Epithelial cell of alveolus of lung (primary cell): ENCODE measurements around the gene LINS1.

- RAMPAGE, long total RNA = no peak
- RRBS = no CpG with 5 or more reads among the region's 31 CpGs
Measured at GRCh38 chr15:99486045-99486911, 79.5 kb upstream of the MEF2A start.

DNA sequence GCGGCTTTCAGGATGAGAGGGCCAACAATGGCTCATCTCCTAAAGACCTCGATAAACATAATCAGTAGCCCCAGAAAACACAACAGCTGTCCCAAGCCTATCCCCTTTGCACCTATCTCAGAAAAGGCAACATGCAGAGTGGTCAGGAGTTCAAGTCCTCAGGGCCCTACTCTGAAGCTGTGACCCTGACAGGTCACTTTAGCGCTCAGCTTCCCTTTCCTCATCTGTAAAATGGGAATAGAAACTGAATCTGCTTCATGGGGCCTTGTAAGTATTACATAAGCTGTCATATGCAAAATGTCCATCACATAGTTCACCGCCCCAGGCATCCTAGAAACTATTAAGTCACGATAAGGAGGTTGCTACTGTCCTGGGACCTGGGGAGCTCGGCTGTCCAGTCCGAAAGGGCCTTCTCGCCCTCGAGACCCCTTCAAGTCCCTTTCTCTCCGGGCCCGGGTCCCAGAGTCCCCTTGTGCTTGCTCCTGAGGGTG lies 1.1 kb upstream of the MEF2A start:
- RAMPAGE, long total RNA = no peak
- RRBS = 6% methylated on average over 1 of the region's 11 CpGs

DNA sequence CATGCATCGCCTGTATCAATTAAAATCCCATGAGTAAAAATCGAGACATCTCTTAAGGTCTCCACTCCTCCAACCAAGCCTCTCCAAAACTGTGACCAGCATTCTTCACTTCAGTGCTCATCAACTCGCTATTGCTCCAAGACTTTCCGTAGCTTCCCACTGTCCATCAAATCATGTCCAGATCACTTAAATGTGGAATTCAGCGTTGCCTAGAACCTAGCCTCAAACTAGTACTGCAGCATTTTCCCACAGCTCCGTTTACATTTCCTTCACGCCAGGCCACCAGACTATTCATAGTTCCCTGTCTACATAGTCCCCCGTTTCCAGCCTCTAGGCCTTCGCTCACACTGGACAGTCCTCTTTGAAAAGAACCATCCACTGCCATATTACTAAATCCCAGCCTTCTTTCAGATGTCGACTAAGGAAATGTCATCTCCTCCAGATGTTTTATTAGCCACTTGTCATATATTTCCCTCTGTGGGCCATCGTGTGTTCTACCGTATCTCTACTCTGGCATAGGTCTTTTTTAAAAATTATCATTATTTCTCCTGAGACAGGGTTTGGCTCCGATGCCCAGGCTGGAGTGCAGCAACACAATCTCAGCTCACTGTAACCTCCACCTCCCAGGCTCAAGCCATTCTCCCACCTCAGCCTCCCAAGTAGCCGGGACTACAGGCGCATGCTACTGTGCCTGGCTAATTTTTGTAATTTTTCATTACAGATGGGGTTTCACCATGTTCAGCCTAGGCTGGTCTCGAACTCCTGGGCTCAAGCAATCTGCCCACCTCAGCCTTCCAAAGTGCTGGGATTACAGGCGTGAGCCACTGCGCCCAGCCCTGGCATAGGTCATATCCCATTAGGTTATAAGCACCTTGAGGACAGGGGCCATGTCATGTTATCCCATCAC lies 9.3 kb downstream of the LYSMD4 start:
- RAMPAGE, long total RNA = no peak
- RRBS = no CpG with 5 or more reads among the region's 18 CpGs

GRCh38 chr15:100110738-100111591 lies 230.8 kb downstream of the ADAMTS17 start:
- RAMPAGE, long total RNA = no peak
- RRBS = no CpG with 5 or more reads among the region's 16 CpGs

DNA sequence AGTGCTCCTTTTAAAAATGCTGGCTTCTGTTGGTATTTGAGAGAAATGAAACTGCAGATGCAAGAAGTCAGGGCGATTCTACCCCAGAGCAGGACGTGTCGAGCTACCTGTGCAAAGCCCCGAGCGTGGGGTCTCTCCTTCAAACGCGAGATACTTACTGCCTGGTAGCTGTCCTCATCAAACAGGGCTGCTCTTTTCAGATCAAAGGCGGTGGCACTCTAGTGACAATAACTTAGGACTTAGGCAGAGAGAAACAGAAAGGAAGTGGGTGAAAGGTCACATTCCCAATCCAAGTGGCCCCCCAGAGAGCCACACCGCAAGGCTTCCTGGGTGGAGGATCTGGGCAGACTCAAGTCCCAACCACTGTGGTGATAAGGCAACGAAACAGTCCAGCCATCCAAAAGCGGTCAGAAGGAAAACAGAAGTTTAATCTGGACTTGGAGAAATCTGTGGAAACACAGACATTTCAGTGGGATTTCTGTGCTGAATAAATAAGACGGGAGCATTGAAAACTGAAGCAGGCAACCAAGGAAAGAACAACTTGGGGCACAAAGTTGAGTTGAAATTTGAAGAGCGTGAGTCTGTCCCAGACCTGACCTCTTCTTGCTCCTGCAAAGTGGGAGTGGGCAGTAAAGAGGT lies 227.2 kb downstream of the ADAMTS17 start:
- RAMPAGE, long total RNA = no peak
- RRBS = no CpG with 5 or more reads among the region's 13 CpGs

GRCh38 chr15:100601634-100602284 lies at the start of gene LINS1:
Gene LINS1, minus strand, starts transcription at chr15:100602184.
- RAMPAGE, long total RNA = start-site peak on the minus strand at chr15:100602179-100602185, 107 and 49 reads in 2 replicates
- RRBS = no CpG with 5 or more reads among the region's 37 CpGs

GRCh38 chr15:100687165-100687910 lies 84.9 kb downstream of the ASB7 start:
- RAMPAGE, long total RNA = no peak
- RRBS = no CpG with 5 or more reads among the region's 15 CpGs

DNA sequence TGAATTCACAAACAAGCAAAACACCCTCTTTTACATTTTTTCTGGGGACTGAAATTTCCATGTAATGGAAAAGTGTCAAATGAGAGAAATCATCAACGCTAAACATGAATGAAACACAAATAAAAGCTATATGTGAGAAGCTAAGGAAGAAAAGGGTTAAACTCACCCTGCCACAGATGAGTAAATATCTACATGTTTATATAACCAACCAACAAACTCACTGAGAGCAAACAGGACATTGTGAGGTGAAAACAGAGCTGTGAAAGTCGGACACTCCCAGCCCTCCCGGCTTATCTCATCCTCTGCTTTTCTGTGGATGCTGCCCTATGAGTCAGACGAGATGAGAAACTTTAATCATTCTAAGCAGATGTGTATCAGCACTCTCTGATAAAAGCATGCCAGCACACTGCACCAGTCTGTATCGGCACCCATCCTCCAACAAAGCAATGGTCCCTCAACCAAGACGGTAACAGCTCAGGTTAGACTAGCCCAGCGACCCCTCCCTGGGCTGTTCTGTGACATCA lies 120.0 kb upstream of the ALDH1A3 start:
- RAMPAGE, long total RNA = no peak
- RRBS = no CpG with 5 or more reads among the region's 7 CpGs

DNA sequence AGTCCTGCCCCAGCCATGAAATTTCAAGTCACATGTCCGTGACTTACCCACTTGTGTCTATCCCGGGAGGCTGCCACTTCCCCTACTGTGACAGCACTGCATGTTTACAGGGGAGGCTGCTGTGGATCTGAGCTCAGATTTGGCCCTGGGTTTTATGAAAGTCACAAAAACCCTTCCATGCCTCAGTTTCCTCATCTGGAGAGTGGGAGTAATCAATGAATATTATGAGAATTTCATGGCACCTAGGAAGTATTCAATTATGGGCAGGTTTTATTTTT lies 17.8 kb upstream of the LRRK1 start:
- RAMPAGE, long total RNA = no peak
- RRBS = no CpG with 5 or more reads among the region's 2 CpGs

DNA sequence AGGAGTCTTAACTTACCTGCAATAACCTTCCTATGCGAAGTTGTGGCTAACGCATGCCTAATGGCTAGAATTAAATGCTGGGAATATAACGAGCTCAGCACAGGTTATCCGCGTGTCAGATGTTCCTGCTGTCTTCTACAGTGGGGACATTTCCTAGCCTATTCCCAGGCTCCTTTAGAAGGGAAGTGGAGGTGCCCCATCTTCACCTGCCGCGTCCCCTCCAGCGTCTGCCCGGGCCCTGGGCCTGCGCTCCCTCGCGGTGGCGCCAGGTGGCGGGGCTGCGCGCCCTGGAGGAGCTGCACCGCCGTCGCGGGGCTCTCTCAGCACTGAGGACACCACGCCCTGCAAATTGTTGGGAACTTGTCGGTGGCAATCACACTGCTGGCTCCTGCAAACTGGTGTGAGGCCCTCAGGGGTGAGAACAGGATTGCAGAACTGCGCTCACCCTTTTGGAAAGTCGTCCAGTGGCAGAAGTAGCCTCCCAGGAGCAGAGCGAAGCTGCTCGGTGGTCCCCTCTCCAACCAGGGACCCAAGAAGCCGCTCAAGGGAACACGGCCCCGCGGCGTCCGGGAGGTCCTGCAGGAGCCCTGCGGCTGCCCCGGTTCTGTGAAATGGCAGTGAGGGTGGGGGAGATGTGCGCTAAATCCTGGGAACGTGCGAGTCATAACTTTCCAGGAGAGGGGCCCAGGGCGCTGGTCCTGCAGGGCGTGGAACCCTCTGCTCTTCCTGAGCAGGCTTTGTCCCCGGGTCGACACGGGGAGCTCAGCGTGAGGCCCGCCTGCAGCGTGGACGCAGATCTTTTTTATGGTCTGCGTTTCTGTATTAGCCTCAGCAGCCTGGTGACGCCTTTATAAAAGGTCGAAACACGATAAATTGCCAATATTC lies 1.0 kb upstream of the LRRK1 start:
- RAMPAGE, long total RNA = no peak
- RRBS = no CpG with 5 or more reads among the region's 50 CpGs

DNA sequence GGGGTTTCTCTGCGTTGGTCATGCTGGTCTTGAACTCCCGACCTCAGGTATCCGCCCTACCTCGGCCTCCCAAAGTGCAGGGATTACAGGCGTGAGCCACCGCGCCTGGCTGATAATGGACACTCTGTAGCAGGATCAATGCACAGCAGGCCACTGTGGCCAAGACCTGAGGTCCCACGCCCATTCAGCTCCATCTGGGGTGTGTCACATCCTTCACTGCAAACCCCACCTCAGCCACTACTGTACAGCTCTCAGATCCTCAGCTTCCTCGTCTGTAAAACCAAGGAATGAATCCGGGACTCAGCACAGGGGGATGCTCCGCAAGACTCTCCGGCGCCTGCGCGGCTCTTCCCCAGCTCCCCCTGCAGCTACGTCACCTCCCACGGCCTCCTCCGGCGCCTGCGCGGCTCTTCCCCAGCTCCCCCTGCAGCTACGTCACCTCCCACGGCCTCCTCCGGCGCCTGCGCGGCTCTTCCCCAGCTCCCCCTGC lies 166.0 kb downstream of the CHSY1 start:
- RAMPAGE, long total RNA = no peak
- RRBS = no CpG with 5 or more reads among the region's 27 CpGs

- RAMPAGE, long total RNA = no peak
- RRBS = no CpG with 5 or more reads among the region's 16 CpGs
Measured at GRCh38 chr15:101139926-101140690, 111.7 kb downstream of the CHSY1 start.

GRCh38 chr15:101167574-101168652 lies 83.9 kb downstream of the CHSY1 start:
- RAMPAGE, long total RNA = no peak
- RRBS = no CpG with 5 or more reads among the region's 14 CpGs

- RAMPAGE, long total RNA = no peak
- RRBS = no CpG with 5 or more reads among the region's 14 CpGs
Measured at GRCh38 chr15:101189740-101190291, 62.0 kb downstream of the CHSY1 start.

- RAMPAGE, long total RNA = no peak
- RRBS = no CpG with 5 or more reads among the region's 8 CpGs
Measured at GRCh38 chr15:101246408-101247099, 5.3 kb downstream of the CHSY1 start.

- RAMPAGE, long total RNA = no peak
- RRBS = no CpG with 5 or more reads among the region's 10 CpGs
Measured at GRCh38 chr15:101333982-101334340, 38.9 kb upstream of the SNRPA1 start.

GRCh38 chr15:101438209-101439107 lies 51.0 kb downstream of the PCSK6 start:
- RAMPAGE, long total RNA = no peak
- RRBS = no CpG with 5 or more reads among the region's 18 CpGs

- RAMPAGE, long total RNA = no peak
- RRBS = 2% methylated on average over 16 of the region's 24 CpGs
Measured at GRCh38 chr15:101489001-101489178, 617 bp downstream of the PCSK6 start.

DNA sequence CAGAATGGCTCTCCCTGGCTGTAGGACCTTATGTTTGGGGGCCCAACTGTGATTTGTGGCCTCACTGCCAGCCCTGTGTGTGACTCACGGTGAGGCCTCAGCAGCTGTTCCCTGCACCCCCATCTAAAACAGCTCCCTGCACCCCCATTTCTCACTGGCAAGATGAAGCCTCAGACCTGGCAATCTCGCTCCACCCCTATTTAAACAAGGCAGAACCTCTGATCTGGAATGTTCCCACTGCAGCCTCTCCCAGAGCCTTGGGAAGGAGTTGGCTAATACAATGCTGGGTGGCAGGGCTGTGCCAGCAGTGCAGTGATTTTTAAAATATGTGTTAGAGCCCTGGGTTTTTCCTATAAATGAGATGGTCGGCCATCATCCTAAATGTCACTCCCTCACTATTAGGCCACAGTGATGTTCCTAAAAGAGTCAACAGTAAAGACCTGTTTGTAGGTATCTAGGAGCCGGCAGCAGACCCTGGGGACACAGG lies 9.7 kb upstream of the PCSK6 start:
- RAMPAGE, long total RNA = no peak
- RRBS = 67% methylated on average over 1 of the region's 4 CpGs

DNA sequence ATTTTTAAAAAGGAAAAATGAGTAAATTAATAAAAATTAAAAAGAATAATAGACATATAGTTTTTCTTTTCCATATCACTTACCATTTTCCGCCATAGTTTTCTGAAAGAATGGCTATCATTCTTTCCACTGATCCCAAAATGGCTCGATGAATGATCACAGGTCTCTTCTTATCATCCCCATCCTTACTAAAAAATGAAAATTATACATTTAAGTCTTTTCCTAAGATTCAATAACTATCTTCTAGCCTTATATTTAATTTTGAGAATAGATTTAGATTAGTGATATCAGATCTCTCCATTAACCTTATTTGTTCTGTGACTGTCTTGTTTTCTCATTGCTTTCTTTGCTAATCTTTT lies 9.4 kb upstream of the TM2D3 start:
- RAMPAGE, long total RNA = no peak
- RRBS = no CpG with 5 or more reads among the region's 2 CpGs